ENCODE results near the gene CYB561A3.

GRCh38 chr11:61041926-61042600 is 60.2 kb upstream of the CD5 start:
- RRBS = no CpG with 5 or more reads among the region's 14 CpGs

GRCh38 chr11:61042601-61042930 is 59.7 kb upstream of the CD5 start:
- RRBS = no CpG with 5 or more reads among the region's 3 CpGs

DNA sequence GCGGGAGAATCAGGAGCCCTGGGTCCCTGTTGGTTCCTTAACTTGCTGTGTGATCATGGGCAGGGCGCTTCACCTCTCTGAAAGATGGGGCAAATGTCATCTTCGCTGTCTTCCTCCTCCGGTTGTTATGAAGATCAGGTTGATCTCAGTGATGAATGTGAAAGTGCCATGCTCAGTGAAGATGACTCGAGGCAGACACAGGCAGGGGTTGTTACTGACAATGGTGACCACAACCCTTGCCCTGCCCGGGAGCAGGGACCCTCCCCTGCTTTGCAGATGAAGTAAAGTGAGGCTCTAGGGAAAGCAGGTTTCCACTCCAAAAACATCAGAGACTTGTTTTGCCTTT is 19.1 kb upstream of the CD5 start:
- RRBS = no CpG with 5 or more reads among the region's 6 CpGs

DNA sequence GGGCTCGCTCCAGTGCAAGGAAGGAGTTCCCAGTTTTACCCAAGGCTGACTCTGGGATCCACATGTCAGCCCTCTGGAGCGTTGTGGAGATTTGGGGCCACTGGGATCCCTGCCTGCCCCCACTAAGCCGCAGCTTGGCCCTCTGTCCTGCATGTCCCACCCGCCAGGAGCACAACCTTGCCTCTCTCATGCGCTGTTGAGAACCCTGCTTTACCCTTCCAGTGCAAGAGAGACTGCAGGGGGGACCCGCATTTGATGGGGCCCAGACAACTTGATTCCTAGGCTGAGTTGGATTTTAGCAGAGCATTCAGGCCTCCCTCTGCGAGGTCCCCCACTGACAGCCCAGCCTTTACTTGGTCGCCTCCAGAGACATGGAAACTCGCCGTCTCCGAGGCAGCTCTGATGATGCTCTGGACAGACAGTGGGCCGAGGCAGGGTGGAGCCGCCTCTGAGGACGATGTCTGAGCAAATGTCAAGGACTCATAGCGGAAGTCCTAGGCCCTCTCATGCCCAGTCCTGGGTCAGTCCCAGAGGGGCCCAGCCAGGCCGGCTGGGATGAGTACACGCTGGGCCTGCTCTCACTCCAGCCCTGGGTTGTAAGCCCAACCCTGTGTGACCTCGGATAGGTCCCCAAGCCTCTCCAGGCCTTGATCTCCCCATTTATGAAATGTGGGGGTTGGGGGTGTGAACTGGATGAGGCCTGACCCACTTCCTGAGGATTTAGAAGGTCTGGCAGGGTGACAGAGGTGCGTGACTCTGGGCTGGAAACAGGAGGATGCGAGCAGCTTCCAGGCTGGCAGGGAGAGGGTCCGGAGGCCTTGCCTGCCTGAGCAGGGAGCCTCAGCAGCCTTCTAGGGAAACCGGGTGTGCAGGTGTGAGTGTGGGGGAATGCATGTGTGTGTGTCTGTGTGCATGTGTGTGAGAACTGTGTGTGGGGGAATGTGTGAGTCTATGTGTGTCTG is 642 bp downstream of the CD5 start:
- RRBS = 62% methylated on average over 2 of the region's 22 CpGs

DNA sequence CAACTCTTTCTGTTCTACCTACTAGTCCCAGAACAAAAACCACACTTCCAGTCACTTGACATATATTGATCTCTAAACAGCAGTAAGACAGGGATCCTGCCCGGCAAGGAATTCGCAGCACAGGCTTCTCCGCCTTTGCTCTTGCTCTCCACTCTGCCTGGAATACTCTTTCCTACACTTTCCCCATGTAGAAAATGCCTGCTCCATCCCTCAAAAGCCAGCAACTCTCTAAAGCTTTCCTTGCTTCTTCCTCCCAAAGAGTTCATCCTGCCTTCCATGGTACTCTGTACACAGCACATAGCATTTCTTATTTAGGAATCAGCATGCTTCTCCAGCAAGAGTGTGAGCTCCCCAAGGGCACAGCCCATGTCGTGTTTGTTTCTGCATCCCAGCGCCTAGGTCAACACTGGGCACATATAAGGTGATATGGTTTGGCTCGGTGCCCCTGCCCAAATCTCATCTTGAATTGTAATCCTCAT is 8.5 kb downstream of the VPS37C start:
- RRBS = no CpG with 5 or more reads among the region's 6 CpGs

GRCh38 chr11:61162039-61162897 is 1.0 kb upstream of the VPS37C start:
- RRBS = no CpG with 5 or more reads among the region's 7 CpGs

DNA sequence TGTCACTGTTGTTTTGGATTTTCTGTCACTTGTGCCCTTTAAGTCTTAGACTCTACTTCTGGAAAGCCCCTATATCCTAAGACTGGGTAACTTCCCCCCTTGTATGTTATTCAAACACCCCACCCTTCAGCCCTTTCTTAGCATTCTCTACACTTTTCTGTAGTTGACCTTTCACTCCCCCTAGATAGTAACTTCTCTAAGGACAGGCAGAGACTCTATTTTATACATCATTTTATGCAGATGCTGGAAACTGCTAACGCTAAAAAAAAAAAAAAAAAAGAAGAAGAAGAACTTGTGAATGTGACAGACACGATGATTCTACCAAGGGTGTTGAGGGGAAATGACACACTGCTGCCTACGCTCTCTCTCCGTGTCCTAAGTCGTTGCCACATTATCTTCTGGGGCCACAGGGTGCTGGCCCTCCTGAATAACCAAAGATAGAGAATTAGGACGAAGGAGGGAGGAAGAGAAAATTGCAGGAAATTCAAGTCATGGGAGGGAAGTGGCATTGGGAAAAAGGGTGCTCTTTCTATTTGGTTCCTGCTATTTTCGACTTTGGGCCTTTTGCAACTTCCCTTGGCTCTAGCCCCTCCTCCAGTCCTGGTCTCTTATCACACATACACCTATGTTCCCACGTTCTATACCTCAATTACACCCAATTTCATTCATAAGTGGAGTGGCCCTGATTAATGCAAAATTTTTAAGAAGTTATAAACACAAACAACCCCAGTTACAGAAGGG is 3.0 kb upstream of the VPS37C start:
- RRBS = no CpG with 5 or more reads among the region's 8 CpGs

GRCh38 chr11:61195104-61196106 is 7.9 kb upstream of the PGA3 start:
- RRBS = no CpG with 5 or more reads among the region's 14 CpGs

GRCh38 chr11:61331403-61331875 is 1.5 kb downstream of the DDB1 start:
- RRBS = no CpG with 5 or more reads among the region's 11 CpGs

GRCh38 chr11:61353700-61354120 is 8.0 kb downstream of the CYB561A3 start:
- RRBS = no CpG with 5 or more reads among the region's 9 CpGs

DNA sequence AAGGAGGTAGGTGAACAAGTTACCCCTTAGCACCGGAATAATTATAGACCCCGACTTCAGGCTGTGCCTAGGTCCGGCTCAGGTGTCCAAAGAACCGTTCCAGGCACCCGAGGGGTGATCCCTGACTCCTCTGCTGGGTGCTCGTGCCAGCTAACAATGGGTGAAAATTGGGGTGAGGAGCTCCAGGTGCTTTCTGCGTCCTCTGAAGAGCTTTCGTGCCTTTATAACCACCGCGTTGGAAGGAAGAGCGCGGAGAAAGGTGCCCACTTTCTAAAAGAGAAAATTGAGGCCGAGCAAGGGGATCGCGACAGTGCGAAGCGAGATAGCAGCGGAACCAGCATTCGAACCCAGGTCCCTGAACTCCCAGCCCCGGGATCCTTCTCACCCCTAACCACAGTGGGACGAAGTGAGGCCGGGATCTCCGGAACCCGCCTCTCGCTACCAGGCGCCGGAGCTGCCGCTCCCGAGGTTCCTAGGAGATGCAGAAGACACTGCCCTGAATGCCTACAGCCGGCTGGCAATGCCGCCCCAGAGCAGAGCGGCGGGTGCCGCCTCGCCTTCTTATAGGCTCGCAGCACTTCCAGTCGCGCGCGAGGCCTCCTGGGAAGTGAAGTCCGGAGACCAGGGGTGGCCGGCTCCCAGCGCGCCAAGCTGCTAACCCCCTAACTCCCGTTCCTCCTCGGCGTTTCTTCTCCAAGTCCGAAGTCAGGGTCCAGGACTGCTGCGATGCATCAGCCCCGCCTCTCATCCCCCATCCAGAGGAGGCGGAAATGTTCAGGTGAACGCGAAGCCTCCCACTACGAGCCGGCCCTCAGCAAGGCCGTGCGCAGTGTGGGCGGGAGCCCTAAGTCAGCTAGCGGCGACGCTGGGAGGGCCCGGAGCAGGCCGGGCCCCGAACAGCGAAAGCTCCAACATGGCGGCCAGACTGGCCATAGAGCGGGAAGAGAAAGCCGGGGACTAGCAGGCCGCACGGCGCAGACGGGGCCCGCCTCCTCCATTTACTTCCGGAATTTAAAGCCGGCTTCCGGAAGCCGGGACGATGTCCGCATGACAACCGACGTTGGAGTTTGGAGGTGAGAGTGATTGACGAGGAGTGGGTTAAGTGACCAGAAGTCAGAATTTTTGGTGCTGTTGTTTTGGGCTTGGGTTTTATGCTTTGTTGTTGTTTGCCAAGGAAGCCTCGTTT is at the start of gene CYB561A3:
CYB561A3 (minus strand) TSS at position 535 of the 1,186 bp plus-strand sequence.
- RRBS = 2% methylated on average over 34 of the region's 83 CpGs

DNA sequence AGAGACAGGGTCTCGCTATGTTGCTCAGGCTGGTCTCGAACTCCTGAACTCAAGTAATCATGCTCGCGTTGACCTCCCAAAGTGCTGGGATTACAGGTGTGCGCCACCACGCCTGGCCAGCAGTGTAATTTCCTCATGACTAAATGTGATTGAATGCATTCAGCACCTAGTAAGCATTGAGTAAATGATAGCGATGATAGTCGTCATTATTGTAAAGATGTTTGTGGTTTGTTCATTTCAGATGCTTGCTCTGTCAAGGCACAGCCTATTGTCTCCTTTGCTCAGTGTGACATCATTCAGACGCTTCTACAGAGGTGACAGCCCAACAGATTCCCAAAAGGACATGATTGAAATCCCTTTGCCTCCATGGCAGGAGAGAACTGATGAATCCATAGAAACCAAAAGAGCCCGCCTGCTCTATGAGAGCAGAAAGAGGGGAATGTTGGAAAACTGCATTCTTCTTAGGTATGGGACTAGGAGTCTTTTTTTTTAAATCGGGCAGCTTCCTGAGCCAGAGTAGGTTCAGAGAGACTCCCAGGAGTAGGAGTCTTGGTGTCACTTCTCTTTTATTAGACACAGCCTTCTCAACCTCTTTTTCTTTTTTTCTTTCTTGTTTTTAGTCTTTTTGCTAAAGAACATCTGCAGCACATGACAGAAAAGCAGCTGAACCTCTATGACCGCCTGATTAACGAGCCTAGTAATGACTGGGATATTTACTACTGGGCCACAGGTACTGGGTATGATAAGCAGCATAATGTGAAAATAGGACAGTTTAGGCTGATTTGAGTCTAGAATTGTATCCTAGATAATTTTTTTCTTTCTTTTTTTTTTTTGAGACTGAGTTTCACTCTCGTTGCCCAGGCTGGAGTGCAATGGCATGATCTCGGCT is 7.7 kb downstream of the SDHAF2 start:
- RRBS = no CpG with 5 or more reads among the region's 15 CpGs

GRCh38 chr11:61453501-61453963 is 23.6 kb downstream of the SDHAF2 start:
- RRBS = no CpG with 5 or more reads among the region's 2 CpGs

- RRBS = no CpG with 5 or more reads among the region's 8 CpGs
Measured at GRCh38 chr11:61477122-61477523, 3.8 kb upstream of the PPP1R32 start.

- RRBS = 57% methylated on average over 6 of the region's 17 CpGs
Measured at GRCh38 chr11:61533142-61533785, 24.7 kb downstream of the LRRC10B start.

GRCh38 chr11:61581421-61581985 is 627 bp upstream of the SYT7 start:
- RRBS = 3% methylated on average over 15 of the region's 25 CpGs

DNA sequence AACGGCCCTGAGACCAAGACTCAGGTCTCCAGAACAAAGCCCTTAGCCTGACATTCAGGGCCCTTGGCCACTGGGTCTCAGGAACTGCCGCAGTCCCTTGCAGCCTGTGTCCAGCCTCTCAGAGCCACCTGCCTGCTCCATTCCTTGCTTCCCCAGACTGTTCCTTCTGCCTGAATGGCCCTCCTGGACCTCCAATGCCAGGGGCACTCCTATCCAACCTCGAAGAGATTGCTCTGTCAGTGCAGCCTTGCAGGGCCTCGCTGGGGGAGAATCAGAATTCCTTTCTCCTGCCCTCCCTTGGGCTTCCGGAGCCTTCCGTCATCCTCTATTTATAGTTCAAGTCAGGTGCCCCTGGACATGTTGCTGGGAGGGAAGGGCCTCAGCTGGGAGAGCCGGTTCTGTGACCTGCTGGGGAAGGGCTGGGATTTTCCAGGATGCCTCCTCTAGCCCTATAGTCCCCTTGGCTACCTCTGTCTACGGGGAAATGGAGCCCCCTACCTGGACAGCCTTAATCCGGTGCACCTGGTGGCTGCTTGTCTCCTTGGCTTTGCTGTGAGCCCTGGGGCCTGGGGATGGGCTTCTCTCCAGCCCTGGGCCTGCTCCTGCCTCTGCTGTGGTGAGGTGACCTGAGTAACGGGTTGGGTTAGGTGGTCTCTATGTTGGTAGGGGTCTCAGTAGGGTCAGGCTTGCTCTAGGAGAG is 45.8 kb upstream of the SYT7 start:
- RRBS = 31% methylated on average over 3 of the region's 10 CpGs

DNA sequence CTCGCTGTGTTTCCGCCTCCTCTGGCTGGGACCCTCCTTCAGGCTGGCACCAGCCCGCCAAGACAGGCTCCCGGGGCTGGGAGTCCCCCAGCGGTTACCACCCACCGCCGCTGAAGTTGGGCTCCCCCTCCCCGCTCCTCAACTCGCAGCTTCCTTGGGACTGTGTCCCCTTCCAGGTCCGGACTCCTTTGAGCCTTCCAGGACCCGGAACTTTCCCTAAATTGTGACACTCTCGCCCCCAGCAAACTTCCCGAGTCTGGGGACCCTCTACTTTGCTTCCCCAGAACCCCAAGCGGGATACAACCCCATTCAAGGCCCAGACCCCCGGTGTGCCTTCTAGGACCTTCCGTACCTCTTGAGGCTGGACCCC is 417 bp downstream of the MYRF start:
- RRBS = 22% methylated on average over 9 of the region's 16 CpGs

DNA sequence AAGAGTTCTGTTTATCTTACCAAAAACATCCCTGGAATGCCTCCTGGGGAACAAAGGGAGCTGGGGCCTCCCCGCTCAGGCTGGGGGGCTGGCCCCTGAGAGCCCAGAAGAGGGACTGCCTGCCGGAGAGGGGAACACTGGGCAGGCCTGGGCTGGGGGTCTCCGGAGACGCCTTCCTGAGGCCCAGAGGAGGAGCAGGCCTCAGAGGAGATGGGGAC is 17.2 kb downstream of the MYRF start:
- RRBS = 60% methylated on average over 1 of the region's 4 CpGs

- RRBS = no CpG with 5 or more reads among the region's 13 CpGs
Measured at GRCh38 chr11:61791731-61792281, 593 bp downstream of the TMEM258 start.

Data from pericardium (tissue), 1 donor.